Neural progenitor cell (in vitro differentiated cells): ENCODE results near the gene CKS2.

GRCh38 chr9:88537146-88538192, 2.5 kb downstream of the NXNL2 start:
- RAMPAGE, long total RNA = no peak

DNA sequence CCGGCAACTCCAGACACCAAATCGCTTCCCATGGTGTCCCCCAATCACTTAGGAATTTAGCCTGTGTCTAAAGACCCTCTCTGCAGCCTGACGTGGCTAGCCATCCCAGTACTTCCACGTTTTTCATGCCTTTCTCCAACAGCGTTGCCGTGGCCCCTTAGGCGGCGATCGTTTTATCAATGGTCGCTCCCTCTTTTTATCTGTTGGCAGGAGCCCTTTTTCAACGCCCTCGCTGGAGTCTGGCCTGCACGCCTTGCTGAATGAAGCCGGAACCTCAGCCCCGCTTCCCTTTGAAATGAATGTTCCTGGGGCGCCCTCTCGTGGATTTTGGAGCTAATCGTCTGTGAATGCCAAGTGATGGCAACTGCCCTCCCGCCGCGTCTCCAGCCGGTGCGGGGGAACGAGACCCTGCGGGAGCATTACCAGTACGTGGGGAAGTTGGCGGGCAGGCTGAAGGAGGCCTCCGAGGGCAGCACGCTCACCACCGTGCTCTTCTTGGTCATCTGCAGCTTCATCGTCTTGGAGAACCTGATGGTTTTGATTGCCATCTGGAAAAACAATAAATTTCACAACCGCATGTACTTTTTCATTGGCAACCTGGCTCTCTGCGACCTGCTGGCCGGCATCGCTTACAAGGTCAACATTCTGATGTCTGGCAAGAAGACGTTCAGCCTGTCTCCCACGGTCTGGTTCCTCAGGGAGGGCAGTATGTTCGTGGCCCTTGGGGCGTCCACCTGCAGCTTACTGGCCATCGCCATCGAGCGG, 9.8 kb downstream of the S1PR3 start:
- RAMPAGE, long total RNA = no peak

GRCh38 chr9:89007864-89008274, 16.6 kb downstream of the S1PR3 start:
- RAMPAGE, long total RNA = no peak

DNA sequence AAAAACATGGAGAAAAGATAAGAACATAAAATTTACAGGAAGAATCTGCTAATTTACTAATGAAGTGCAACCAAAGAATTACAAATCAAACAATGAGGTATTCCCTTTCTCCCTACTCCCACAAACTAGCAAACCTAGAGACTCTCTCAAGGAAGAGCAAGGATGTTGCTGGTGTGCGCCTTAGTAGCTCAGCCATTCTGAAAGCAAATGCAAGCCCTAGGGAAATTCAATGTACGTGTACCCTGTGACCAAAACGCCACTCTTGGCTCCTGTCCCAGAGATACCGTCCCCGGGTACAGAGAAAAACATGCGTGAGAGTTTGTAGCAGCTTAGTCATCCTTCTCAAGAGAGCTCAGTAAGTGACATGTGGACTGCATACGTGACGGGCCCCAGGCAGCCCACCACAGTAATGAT, 45.0 kb downstream of the S1PR3 start:
- RAMPAGE, long total RNA = no peak

GRCh38 chr9:89175830-89176065, 2.9 kb downstream of the SHC3 start:
- RAMPAGE, long total RNA = no peak

DNA sequence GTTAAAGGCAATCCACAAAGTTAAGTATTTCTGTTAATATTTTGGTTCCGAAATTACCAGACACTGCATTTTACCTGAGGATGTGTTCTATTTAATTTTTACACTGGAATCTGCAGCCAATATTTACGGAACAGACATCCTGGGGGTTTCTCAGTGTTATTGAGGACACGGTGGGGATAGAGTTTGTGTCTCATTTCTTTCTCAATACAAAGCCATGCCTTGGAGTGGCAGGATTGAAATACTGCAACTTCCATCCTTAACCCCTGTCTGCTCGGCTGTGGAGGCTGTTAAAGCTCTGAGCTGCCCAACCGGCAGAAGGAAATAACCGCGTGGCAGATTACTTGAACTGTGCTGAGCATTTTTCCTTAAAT, 1.8 kb downstream of the SHC3 start:
- RAMPAGE, long total RNA = no peak

GRCh38 chr9:89177196-89178248, 1.1 kb downstream of the SHC3 start:
- RAMPAGE, long total RNA = no peak

DNA sequence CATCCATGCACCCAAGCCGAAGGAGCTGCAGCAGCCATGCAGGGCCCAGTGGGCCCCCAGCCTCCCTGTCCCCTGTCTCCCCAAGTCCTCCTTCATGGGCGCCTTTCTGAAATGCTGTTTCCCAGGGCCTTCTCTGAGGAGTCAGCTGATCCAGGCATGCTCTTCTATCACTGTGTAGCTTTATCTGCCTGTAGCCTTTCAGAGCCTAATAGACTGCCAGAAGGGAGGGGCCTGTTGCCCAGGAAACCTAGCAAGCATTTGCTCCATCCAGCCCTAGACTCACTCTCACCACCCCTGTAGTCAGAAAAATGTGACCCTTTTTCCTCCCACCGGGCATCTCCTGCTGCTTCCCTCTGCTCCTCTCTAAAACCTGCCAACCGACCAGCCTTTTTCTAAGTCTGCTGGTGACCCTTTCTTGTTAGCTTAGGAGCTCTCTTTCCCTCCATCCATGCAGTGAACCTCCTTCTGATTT, 47.6 kb upstream of the SHC3 start:
- RAMPAGE, long total RNA = no peak

DNA sequence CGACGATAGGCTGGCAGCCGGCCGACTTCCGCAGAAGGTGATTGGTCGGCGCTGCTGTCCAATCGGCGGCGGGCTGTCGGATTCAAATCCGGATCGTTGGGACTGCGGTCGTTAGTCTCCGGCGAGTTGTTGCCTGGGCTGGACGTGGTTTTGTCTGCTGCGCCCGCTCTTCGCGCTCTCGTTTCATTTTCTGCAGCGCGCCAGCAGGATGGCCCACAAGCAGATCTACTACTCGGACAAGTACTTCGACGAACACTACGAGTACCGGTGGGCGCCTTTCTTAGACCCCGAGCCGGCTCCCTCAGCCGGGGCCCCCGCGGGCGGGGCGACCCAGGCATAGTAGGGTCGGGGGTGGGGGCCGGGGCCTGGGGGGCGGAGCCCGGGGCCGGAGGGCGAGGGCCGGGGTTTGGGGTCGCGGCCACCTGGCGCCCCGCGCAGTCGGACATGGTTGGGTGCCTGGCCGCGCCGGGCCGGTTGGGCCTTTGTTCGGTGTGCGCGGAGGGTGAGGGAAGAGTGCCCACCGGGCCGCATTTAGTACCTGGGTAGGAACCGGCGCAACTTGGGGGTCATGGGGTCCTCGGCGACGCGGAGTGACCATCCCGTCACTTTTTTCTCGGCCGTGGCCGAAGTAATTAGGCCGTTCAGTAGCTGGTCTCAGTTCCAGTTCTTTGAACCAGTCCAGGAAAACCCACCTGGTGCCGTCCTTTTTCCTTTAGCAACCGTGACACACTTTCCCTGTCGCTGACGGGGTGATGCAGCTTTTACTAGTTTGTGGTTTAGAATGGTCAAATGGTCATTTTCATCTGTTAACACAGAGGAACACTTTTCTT, at the start of gene CKS2:
Gene CKS2, plus strand, starts transcription at position 111 of the 830 bp plus-strand sequence.
- RAMPAGE, long total RNA = no peak

- RAMPAGE, long total RNA = no peak
These were observed 1.1 kb downstream of the CKS2 start for GRCh38 chr9:89311986-89312679.

GRCh38 chr9:89329200-89329535, 10.9 kb downstream of the SECISBP2 start:
- RAMPAGE, long total RNA = no peak

- RAMPAGE, long total RNA = no peak
These were observed 39.5 kb downstream of the SECISBP2 start for GRCh38 chr9:89357840-89358256.

DNA sequence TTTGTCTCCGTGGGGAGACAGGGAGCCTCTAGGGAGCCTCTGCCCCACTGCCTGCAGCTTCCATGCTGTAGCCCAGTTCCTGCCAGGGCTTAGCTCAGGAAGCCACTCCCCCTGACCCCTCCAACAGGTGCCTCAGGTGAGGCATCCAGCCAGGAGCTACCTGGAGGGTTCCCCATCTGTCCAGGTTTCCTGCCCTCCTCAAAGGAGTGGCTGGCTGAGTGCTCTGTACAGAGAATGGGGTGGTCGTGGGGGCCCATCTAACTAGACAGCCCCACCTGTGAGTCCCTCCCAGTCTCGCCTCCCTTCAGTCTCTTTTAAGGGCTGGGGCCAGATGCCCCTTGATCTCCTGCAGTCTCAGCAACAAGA, 44.6 kb downstream of the SECISBP2 start:
- RAMPAGE, long total RNA = no peak

GRCh38 chr9:89386116-89386731, 67.9 kb downstream of the SECISBP2 start:
- RAMPAGE, long total RNA = no peak

- RAMPAGE, long total RNA = no peak
These were observed 82.2 kb downstream of the SECISBP2 start for GRCh38 chr9:89400305-89401095.

DNA sequence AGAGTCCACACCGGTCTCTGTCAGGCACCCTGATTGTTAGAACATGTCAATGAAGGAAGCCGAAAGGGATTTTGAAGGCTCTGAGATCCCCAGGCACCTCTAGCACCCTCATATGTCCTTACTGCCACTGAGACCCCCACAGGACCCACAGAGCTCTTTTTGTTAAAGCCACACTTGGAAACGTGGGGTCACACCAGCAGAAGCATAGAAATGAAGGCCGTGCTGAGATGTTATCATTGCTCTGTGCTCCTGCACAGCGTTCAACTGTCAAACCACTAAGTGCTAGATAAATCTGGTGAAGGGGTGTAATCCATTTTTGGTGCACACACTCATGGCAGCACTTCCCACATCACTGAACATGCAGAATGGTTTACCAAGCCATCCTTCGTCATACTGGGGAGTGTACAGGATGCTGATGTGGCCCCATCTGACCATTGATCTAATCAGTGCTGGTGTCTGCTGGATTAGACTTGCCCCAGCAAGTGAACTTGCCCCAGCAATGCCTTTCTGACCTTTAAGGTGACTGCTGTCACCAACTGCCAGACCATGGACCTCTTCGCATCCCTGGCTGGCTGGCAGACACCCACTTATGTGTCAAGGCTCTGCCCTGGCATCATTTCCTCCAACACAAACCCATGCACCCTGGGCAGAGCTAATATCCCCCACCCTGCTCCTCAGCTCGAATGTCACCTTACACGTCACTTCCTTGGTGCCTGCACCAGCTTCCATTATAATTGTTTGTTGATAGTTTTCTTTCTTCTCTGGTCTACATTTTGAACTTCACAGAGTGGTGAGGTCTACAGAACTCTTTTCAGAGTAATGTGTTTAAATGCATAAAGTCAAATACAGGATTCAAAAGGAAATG, 4.2 kb upstream of the SEMA4D start:
- RAMPAGE, long total RNA = no peak

DNA sequence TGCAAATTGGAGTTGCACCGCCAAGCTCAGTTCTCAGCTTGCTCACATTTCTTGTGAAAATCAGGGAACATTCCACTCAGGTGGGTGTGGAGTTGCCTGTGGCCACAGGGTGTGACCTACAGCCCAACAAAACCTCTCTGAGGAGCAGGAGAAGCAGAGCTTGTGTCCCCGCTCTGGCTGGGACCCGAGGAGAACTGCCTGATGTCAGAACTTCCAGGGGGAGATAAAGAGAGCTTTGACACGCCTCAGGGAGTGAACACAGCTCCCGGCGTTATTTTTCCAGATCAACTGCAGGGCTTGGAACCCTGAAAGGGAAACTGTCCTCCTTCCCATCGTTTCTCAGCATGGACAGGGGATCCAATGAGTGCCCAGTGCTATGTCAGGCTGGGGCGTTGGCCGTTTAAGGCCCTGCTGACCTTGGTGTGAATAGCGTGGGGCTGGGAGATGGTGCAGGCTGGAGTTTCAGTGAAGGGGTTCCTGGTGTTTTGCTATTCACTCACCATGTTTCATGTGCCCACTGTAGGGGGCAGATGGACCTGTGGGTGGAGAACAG, 21.9 kb downstream of the GADD45G start:
- RAMPAGE, long total RNA = no peak

- RAMPAGE, long total RNA = no peak
These were observed 43.4 kb downstream of the GADD45G start for GRCh38 chr9:89647968-89648765.

GRCh38 chr9:89667720-89668114, 62.9 kb downstream of the GADD45G start:
- RAMPAGE, long total RNA = no peak

DNA sequence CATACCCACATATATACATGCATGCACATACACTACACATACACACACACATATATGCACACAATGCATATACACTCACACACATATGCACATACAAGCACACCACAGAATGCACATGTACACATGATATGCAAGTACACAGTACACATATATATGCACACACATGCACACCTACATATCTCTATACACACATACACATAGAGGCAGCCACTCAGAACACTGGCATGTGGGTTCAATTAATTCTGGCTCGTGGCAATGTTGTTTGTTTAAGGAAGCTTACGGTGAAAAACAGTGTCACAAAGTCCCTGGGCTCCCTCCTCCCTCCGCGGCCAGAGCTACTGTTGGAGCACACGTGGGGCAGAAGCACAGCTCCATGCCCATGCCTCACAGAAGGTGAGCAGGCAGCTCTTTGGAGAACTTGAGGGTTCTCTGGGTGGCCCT, 107.3 kb downstream of the GADD45G start:
- RAMPAGE, long total RNA = no peak